Endothelial cell (in vitro differentiated cells): ENCODE data around the genes UPB1 and SEZ6L.

DNA sequence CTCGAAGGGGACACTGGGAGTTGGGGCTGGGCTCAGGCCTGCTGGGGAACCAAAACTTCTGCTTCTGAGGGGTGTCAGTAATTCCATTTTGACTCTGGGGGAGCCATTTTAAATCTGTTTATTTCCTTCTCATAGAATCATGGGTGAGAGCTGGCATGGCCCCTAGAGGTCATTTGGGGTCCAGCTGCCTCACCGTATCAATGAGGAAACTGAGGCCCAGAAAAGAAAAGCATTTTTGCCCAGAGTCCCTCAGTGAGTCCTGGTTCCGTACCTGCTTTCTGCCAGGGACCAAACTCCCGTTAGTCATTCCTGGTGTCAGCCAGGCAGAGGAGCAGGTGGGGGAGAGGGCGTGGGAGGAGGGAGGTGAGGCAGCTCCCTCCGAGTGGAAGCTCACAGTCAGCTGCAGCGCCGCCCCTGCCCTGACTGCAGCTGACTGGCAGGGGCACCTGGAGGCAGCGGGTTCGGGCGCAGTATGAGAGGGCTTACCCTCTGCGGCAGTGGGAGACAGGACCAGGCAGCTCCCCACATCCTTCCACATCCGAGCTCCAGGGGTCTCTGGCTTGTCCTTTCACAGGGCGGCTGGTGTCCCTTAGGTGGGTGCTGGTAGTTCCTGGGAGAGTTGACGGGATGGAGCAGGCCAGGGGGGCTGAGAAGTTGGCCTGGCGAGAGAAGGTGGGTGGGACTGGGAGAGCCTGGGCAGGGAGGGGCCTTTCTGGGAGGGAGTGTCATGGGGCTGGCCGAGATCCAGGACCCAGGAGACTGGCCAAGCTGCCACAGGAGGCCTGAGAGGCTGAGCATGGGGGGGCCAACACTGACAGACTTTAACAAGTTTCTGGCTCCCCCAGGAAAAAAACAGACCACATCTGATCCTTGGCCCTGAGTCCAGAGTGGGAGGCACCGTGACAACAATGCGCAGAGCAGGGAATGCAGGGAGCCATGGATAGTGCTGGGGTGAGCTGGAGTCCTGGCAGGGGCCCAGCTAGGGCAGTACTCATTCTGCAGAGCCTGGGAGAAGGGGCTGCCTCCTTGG is 4.7 kb downstream of the ADORA2A start:
- PRO-cap = no peak

DNA sequence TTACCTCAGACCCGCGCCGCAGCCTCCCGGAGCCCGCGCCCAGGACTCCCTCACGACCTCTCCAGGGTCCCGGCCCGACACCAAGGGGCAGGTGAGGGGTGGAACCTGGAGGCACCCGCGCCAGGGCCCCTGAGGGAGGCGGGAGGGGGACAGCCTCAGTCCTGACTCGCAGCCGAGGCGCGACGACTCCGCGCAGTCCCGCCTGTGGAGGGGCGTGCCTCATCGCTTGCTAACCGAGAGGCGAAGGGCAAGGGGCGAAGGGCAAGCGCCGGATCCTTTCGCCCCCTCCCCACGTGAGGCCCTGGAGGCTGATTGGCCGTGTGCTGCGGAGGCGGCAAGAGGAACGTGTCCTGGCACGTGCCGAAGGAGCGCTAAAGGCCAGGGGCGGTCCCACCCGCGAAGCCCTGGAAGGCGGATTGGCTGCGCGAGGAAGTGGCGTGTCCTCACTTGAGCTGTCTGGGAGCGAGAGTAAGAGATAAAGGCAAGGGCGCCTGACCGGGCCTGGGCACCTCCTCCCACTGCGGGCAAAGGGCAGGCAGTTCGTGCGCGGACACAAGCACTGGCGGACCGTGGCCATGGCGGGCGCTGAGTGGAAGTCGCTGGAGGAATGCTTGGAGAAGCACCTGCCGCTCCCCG is at the start of gene UPB1:
TSS of gene UPB1 (plus strand) at position 504 of the 636 bp plus-strand sequence.
- PRO-cap = no peak

- PRO-cap = no peak
Measured at GRCh38 chr22:24511896-24512383, 16.8 kb downstream of the UPB1 start.

DNA sequence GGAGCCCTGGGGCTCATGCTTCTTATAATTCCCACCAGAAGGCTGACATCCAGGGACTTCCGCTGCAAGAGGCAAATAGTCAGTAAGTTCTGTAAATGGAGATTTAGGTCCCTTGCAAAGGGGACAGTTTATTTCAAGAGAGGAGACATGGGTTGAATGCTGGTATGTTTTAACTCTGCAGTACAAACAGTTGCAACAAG is 73.8 kb downstream of the PIWIL3 start:
- PRO-cap = no peak

DNA sequence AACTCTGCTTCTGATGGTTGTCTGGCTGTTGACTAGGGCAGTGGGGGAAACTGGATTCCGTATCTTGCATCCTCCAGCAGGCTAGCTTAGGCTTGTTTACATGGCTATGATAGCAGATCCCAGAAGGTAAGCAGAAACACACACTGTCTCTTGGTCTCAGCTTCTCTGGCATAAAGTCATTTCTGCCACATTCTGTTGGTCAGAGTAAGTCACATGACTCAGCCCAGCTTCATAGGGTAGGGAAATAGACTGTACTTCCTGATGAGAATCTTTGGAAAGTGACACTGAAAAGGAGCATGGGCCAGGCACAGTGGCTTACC is 19.3 kb downstream of the LHFPL7 start:
- PRO-cap = no peak

GRCh38 chr22:25007698-25007951 is 55.1 kb downstream of the KIAA1671 start:
- PRO-cap = bidirectional peak, plus-strand start at chr22:25007814, minus-strand start at chr22:25007594

- PRO-cap = no peak
Measured at GRCh38 chr22:25096385-25096727, 103.3 kb upstream of the CRYBB3 start.

- PRO-cap = no peak
Measured at GRCh38 chr22:25148372-25148960, 51.2 kb upstream of the CRYBB3 start.

- PRO-cap = no peak
Measured at GRCh38 chr22:25540137-25540601, 24.3 kb upstream of the GRK3 start.

GRCh38 chr22:25565348-25565815 is 907 bp downstream of the GRK3 start:
- PRO-cap = unidirectional peak, minus-strand start at chr22:25565433

DNA sequence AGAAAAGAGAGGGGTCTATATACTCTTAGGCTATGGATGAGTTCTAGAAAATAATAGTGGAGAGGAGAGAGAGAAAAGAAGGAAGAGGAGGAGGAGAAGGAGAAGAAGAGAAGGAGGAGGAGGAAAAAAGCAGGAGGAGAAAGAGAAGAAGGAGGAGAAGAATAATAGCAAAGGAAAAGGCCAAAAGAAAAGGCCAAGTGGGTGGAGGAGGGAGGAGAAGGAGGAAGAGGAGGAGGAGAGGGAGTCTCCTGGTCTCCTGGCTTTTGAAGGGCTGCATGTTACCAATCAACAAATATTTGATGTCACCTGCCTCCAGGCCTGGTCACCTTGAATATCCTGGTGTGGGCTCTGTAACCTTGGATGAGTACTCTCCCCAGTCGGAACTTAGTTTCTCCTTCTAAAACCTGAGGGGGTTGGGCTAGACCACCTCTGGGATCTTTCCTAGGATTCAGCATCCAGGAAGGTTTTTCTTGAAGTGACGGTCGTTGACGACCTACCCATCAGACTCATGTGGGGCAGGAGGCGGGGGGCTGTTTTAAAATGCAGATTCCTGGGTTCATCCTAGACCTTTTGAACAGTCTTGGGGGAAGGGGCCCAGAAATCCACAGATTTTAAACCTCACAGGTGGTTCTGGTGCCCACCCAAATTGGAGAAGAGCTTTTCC is 1.5 kb downstream of the MYO18B start:
- PRO-cap = no peak

DNA sequence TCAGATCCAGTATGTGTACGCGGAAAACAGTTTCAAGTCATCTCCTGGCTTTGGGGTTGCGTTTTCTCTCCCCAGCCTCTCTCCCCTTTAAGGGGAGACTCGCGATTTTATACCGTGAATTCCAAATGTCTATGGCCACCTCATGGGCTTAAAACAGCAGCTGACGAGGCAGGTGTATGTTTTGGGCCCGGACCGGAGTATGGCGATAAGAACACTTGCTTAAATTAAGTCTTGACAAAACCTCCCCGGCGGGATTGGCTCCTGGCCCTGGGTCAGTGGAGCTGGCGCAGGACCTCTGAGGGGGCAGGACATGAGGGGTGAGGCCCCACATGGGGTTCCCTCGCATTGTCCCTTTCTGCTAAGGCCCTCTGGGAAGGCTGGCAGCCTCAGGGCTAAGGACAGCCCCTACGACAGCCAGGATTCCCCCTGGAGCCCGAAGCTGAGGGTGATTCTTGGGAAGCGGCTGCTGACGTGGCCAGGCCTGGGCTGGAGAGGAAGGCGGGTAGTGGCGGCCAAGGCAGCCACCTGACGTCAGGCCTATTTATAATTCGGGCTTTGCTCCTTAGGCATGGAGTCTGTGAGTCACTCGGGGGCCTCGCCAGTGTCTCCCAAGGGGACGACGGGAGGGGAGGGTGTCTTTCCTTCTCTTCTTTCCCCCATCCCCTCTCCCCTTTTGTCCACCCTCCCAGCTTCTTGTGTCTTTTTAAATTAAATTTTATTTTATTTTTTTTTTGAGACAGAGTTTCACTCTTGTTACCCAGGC is 12.7 kb downstream of the MYO18B start:
- PRO-cap = no peak

- PRO-cap = bidirectional peak, plus-strand start at chr22:26169572, minus-strand start at chr22:26169495
Measured at GRCh38 chr22:26168570-26170022, at the start of gene SEZ6L. TSS of gene SEZ6L (plus strand) at chr22:26169462.

GRCh38 chr22:26436788-26437372 is 7.8 kb downstream of the ASPHD2 start:
- PRO-cap = no peak

DNA sequence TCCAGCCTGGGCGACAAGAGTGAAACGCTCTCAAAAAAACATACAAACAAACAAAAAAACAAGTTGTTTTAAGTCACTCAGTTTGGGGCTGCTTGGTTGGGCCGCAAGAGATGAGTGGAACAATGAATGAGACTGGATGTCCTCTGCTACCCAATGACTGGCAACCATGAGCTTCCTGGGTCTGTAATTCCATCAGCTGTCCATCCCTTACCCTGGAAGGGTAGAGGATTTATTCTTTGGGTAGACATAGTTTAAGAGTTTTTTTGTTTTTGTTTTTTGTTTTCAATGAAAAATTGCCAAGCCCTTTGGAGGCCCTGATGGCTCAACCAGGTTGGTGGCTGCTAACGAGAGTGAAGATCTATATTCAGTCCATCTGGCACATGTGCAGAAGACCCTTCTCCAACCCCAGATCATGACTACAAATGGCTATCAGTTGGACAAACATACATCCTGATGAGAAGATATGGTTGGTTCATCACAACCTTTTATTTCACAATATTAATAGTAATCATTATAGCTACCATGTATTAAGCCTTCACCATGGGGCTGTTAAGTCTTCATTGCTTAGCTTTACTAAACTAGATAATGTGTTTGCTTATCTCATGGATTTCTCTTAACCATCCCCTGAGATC is 9.4 kb upstream of the TFIP11 start:
- PRO-cap = no peak

- PRO-cap = no peak
Measured at GRCh38 chr22:26527071-26527531, 14.8 kb upstream of the TFIP11 start.

- PRO-cap = no peak
Measured at GRCh38 chr22:26710923-26711839, 89.4 kb downstream of the CRYBA4 start.

GRCh38 chr22:26939464-26939778 is 317.7 kb downstream of the CRYBA4 start:
- PRO-cap = no peak

DNA sequence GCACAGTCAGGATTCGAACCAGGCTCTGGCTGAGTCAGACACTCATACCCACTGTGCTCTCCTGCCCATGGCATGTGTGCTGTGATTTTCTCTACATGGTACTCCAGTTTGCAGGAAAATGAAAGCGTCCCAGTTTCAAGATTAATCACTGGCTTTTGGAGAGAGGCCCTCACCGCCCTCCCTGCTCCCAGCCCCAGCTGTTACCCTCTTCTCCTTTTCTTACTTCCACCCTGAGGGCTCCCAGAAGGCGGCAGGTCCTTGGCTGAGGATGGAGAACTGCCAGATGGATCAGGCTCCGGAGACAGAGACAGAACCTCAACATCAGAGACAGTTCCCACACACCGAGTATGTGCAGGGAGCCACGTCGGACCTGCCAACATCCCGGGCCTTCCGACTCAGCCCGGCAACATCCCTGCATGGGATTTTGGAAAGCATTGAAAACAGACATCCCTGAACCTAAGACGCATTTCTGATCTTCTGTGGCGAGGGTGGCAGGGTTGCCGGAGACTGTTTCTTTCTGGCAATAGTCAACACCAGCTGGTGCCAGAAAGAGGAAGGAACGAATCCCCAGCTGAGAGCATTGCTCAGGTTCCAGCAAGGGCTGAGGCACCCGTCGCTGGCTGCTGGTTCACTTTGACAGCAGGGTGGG is 502.6 kb downstream of the CRYBA4 start:
- PRO-cap = no peak

DNA sequence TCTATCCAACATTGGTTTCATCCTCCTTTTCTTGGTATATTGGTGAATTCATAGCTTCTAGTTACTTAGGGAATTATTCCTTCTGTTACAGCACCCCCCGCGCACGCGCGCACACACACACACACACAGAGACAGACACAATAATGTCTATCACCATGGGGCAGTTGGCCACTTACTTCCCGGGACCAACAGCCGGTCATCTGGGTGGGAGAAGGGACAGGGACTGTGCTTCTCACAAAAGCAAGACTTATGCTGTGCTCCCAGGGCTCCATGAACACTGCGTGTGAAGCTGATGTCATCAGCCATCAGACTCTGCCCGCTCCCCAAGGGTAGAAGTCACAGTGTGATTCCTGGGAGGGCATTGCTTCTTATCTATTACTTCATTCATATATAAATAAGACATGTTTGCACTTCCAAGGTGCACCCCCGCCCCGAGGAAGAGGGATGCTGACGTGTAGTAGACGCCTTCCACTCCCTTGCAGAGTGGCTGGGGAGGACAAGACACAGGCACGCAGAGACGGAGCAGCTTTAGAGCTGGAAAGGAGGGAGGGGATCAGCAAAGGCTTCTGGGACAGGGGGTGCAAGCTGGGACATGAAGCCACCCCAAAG is 558.7 kb downstream of the MN1 start:
- PRO-cap = no peak